Ureter (tissue), 1 donor: ENCODE data around the genes SASS6 and SLC30A7.

DNA sequence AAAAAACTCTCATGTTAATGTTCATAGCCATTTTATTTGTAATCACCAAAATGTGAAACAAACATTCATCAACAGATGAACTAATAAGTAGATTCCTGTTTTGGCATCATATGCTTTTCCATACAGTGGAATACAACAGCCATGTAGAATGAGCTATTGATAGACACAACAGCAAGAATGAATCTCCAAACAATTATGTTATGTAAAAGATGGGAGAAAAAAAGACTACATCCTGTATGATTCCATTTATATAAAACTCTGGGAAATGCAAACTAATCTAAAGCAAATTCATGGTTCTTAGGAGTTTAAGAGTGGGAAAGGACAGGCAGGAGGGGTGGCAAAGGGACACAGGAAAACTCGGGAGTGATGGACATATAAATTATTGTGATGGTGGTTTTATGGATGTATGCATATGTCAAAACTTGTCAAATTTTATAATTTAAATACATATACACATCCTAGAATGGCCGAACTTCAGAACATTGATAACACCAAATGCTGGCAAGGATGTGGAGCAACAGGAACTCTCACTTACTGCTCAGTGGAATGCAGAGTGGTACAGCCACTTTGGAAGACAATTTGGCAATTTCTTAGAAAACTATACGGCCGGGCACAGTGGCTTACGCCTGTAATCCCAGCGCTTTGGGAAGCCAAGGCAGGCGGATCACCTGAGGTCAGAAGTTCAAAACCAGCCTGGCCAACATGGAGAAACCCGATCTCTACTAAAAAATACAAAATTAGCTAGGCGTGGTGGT is 34.1 kb downstream of the PTBP2 start:
- PRO-cap: no peak

DNA sequence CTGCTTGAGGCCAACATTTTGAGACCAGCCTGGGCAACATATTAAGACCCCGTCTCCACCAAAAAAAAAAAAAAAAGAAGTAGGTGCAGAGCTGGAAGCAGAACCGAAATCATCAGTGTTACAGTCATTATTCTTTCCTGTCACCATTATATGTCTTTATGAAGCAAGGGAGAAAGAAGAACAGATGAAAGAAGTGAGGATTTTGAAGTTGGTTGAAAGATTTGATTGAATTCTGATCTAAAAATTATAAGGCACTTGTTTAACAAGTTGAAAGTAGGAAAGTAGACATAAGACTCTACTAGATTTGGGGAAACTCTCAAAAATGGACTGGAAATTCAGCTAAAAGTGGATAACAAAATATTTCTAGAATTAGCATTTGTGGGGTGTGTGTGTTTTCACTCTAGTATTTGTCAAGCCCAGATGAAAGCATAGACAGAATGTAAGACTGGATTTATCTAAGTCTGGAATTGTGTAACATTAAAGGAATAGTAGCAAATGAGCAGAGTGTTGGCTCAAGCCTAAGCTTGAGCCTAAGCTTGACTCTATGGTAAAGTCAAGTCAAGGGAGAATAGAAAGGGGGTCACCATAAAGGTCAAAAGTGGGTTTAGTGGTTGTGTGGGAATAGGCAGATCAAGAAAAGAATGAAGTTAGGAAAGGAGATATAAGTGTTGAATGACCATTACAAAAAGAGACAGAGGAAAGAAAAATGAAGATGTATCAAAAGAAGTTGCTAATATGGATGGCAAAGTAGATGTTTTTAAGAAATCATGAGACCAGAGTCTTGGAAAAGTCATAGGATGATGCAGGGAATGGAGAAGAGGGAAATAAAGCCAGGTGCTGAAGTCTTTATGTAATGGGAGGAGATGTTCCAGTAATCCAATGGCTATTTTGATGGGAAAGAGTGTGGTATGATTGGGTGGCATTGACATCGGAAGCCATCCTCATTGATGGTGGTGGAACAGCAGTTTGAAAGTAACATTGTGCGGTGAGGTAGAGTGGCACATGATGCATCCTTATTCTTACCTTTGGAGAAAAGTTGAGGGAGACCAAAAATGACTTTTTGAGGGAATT is 75.0 kb downstream of the PTBP2 start:
- PRO-cap: no peak

GRCh38 chr1:98034325-98034958 is 113.6 kb upstream of the DPYD start:
- PRO-cap: no peak

DNA sequence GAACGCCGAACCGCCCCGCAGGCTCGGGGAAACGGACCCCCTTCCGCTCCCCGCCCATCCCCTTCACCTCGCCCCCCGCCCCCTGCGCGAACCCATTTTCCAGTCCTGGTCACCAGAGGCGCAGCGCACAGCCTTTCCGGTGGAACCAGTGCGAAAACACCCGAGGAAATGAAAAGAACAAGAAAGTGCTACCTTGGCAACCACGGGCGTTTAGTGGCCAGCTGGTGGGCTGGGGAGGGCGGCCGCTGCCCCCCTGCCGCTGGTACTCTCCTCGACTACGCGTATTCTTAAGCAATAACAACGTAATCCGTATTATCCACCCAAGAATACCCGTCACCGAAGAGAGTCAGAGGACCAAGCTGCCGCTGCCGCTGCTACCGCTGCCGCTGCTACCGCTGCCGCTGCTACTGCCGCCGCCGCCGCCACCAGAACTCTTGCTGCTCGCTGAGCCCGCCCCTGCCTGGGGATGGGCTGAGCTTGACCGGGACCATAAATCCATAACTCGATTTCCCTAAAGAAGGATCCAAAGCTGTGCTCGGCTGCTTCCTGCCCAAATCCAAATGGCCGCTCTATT is 125.1 kb upstream of the DPYD start:
- PRO-cap: no peak

- PRO-cap: no peak
Measured at GRCh38 chr1:98871149-98872017, 133.3 kb downstream of the PLPPR5 start.

GRCh38 chr1:99638739-99639267 is 7.1 kb upstream of the PALMD start:
- PRO-cap: no peak

GRCh38 chr1:99662594-99663174 is 16.8 kb downstream of the PALMD start:
- PRO-cap: no peak

DNA sequence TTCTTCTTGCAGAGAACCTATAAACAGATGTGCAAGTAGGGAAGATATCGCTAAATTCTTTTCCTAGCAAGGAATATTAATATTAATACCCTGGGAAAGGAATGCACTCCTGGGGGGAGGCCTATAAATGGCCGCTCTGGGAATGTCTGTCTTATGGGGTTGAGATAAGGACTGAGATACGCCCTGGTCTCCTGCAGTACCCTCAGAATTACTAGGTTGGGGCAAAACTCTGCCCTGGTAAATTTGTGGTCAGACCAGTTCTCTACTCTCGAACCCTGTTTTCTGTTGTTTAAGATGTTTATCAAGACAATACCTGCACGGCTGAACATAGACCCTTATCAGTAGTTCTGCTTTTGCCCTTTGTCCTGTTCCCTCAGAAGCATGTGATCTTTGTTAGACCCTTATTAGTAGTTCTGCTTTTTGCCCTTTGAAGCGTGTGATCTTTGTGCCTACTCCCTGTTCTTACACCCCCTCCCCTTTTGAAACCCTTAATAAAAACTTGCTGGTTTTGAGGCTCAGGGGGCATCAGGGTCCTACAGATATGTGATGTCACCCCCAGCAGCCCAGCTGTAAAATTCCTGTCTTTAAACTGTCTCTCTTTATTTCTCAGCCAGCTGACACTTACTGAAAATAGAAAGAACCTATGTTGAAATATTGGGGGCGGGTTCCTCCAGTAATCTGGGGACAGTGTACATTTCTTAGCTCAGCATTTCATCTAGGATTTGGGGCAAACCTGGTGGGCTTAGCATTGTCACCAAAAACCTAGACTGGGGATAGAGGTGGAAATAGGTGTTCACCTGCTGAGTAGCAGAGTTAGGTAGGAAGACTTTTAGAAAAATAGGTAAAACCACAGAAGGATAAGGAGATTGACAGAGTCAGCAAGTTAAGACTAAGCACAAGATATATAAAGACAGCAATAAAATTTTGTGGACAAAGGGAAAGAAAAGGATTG is 7.4 kb downstream of the FRRS1 start:
- PRO-cap: no peak

DNA sequence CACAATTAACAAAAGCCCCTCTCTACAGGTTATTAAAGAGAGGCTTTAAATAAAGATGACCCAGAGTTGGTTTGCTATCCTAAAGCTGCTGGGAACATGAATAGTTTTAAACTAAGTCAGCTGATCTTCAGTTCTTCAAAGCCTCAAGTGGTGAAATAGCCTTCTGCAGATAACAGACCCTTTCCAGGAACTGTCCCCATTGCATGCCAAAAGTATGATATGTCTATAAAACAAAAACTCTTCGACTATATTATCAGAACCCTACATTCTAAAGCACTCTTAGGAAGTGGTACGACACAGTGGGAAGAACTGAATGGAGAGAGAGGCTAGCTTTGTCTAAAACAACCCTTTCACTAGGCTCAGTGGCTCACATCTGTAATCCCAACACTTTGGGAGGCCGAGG is 2.0 kb upstream of the FRRS1 start:
- PRO-cap: no peak

- PRO-cap: bidirectional peak, plus-strand start at chr1:100133169, minus-strand start at chr1:100132942
Measured at GRCh38 chr1:100132306-100133623, at the start of gene SASS6. Gene SASS6 (minus strand): TSS chr1:100132930.

GRCh38 chr1:100240670-100241048 is 9.0 kb downstream of the DBT start:
- PRO-cap: no peak

DNA sequence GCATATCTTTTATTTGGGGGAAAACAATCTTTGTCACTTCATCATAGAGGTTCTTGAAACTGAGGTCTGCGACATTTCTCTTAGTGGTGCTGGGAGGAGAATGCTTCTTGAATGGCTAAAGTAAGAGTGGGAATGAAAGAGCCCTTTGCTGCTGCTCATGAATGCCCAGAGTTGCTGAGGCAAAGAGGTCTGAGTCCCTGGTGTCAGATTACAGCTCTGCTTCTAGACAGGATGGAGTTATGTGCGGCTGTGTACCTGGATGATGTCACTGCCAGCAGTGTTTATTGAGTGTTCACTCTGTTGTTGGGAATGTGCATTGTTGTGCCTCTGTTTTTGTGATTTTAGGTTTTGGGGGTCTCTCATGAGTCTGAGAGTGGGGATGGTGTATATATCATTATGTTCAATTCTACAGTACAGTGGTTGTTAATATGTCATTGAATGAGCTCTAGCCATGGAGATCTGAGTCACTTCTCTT is 2.6 kb downstream of the CDC14A start:
- PRO-cap: no peak

- PRO-cap: no peak
Measured at GRCh38 chr1:100397212-100397811, 45.0 kb downstream of the CDC14A start.

GRCh38 chr1:100412879-100413590 is 60.7 kb downstream of the CDC14A start:
- PRO-cap: no peak

DNA sequence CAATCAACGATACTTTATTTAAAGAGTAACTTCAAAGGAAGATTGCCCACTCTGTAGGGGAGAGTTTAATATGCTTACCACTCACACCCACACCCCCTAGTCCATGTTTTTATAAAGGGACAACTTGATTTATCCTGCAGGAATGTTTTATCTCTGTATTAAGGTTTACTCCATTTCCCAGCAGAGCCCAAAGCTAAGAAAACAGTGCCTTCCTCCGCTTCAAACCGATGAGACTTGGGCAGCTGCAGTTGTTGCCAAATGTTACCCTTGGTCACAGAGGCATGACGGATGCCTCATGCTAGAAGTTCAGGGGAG is 61.5 kb upstream of the VCAM1 start:
- PRO-cap: no peak

DNA sequence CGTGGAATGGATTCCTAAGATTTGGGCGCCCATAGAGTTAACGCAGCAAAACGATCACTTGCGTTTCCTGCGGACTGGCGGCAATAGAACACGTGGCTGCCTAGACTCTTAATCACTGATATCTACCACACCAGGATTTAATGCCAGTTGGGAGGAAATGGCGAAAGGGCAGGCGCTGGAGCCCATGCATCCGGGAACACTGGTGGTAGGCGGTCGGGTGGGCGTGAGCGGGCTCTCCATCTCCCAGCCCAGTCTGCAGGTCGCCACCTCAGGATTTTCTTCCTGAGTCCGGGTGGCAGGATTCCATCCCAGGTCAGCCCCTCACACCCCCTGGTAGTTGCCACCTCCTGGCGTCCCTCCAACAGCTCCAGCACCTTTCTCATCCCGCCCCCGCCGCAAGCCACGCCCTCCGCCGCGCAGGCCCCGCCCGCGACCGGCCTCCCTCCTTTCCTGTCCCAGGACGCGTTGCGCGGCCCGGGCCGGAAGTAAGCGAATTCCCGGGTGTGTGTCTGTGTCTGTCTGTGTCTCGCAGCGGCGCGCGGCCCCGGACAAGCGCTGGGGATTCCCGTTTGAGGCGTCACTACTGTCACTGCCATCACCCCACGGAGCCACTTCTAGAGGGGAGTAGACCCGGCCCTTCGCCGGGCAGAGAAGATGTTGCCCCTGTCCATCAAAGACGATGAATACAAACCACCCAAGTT is at the start of gene SLC30A7:
Gene SLC30A7 (plus strand): TSS at position 482 of the 701 bp plus-strand sequence.
- PRO-cap: unidirectional peak, minus-strand start at position 52 of the sequence; unidirectional peak, minus-strand start at position 85 of the sequence; bidirectional peak, plus-strand start at position 492 of the sequence, minus-strand start at position 404 of the sequence

GRCh38 chr1:101179035-101179499 is 57.8 kb upstream of the S1PR1 start:
- PRO-cap: no peak

GRCh38 chr1:101239471-101239691 is 2.6 kb downstream of the S1PR1 start:
- PRO-cap: no peak

- PRO-cap: no peak
Measured at GRCh38 chr1:101409948-101410904, 173.4 kb downstream of the S1PR1 start.

DNA sequence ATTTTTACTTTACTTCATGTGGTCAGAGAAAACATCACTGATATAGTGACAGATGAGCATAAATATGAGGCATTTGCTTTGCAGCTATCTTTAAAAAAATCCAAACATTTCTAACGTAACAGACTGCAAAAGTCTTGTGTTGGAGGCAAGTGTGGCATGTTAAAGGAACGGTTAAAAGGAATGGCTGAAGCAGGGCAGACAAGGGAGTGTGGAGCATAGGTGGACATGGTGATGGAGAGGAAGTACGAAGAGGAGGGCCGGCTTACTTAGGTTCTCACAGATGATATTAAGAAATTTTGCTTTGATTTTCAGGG is 263.4 kb upstream of the OLFM3 start:
- PRO-cap: no peak